ENCODE data around the genes CCDC18, BCAR3 and ARHGAP29.

DNA sequence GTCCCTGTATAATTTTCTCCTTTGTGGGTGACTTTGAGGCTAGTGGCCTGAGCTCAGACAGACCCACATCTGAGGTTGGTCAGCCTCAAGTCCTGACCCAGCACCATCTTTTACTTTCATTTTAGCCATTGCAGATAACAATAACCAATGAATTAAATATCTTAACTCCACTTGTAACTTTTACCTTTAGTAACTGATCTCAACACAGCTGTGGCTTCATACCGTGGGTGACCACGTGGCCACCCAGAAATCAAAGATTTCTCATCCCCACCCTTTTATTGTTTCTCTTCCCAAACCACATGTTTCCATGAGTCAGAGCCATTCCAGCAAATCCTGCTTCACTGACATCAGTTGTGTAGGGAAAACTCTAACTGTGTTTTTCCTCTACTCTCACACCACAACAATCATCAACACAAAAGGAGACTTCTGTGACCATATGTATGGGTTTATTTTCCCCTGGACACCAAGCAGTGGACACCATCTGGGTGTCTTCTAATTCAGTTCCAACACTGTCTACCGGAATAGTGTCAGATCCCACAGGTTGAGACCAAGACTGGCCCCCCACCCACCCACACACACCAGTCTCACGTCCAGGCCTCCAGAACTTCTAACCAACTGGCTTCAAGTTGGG is 25.0 kb upstream of the BRDT start:
- PRO-cap: no peak

- PRO-cap: no peak
Measured at GRCh38 chr1:92745061-92745359, 39.9 kb downstream of the EVI5 start.

DNA sequence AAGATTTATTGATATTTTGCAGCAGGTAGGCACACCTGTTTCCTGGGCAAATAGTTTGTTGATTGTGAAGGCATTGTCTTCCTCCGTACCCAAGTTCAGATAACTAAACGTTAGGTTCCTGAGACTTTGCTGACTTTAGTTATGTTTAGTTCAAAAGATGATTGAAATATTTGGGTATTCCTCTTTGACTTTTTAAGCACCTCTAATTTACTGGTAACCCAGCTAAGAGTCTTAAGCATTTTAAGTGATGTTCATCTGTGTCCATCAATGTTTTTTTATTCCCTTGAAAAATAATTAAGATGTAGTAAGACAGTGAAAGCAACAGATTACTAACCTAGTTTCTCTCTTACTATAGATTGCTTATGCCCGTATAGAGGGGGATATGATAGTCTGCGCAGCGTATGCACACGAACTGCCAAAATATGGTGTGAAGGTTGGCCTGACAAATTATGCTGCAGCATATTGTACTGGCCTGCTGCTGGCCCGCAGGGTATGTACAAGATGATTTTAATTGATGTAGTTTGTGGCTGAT is 2.6 kb downstream of the RPL5 start:
- PRO-cap: no peak

DNA sequence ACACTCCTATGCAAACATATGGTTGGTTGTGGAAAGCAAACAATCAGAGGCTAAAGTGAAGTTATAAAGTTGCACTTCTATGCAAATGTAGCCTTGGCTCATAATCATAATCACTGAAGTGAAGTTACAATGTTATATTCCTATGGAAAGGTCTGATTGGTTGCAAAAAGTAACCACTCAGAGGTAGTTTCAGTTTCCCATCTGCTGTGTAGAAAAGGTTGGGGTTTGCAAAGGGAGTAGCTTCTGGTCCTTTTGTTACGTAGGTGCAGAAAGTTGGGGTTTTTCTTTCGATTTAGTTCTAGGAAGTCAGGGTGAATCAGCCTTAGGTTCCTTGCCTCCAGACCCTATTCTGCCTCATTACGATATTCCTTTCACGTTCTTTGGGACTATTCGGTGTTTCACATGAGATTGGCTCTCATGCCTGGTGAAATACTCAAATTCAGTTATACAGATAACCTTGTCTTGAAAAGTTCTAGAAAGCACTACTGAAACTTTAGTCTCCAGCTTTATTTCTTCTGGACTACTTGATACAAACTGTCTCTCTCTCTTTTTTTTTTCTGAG is 36.6 kb upstream of the MTF2 start:
- PRO-cap: no peak

GRCh38 chr1:93120375-93120948 is 41.4 kb downstream of the MTF2 start:
- PRO-cap: no peak

- PRO-cap: bidirectional peak, plus-strand start at chr1:93180724, minus-strand start at chr1:93180429
Measured at GRCh38 chr1:93180590-93181573, at the start of gene CCDC18. Gene CCDC18 (plus strand): TSS chr1:93180724.

DNA sequence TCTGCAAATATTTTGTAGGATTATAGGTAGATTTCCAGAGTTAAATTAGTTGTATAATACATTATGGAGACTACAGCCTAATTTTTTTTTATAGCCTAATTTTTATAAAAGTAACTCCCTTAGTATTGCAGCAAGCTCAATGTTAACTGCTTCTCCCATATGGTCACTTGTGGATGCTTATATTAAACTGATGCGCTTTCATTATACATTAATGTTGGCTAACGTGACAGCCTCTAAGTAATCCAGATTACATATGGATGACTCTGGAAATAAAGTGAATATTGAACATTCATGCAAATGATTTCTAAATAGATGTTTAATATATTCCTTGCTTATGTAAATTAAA is 14.8 kb upstream of the DR1 start:
- PRO-cap: no peak

DNA sequence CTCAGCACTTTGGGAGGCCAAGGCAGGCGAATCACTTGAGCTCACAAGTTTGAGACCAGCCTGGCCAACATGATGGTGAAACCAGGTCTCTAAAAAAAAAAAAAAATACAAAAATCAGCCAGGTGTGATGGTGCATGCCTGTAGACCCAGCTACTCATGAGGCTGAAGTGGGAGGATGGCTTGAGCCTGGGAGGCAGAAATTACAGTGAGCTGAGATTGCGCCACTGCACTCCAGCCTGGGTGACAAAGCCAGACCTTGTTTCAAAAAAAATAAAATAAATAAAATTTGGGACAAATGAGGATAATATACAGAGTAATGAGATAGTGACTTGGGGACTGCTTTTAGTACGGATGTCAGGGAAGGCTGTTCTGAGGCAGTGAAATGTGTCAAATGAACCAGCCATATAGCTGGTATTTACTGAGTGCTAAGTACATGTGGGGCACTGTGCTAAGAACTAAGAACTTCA is 51.2 kb downstream of the BCAR3 start:
- PRO-cap: no peak

DNA sequence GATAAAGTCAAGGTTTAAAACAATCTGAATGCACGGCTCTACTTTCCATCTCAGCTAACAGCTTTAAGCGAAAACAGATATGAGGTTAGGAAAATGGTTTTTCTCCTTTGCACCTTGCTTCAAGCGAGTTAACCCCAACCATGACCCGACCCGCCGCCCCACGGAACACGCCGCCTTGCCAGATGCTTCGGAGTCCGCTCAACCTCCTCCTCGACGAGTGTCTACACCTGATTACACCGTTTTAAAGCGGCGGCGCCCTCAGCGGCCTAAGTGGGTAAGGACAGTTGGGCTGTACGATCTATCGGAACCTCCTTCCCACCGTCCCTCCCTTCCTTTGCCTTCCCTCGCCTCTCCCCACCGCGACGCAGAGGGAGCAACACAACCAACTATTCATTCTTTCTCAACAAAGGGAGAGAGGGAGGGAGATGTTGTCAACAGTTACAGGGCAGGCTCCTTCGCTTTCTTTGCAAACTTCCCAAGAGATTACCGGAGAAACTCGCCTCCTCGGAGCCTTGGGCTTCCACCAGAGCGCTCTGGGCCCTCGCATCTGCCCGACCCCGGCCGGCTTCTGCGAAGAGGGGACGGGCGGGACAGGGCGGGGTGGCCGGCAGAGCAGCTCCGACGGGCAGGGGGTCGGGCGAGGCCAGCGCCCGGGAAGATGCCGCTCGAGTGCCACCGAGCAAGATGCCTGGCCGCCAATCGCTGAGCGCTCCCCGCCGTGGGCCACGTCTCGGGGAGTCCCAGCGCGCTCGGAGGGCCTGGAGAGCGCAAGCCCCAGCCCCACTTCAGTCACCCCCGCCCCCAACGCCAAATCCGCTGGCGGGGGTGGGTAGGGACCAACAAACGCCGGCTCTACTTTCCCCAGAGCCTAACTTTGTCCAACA is 775 bp downstream of the BCAR3 start:
- PRO-cap: bidirectional peak, plus-strand start at position 357 of the sequence, minus-strand start at position 243 of the sequence; bidirectional peak, plus-strand start at position 610 of the sequence, minus-strand start at position 549 of the sequence

GRCh38 chr1:93681504-93682452 is at the start of gene BCAR3:
Gene BCAR3 (minus strand): TSS chr1:93681837.
- PRO-cap: bidirectional peak, plus-strand start at chr1:93681942, minus-strand start at chr1:93681837

DNA sequence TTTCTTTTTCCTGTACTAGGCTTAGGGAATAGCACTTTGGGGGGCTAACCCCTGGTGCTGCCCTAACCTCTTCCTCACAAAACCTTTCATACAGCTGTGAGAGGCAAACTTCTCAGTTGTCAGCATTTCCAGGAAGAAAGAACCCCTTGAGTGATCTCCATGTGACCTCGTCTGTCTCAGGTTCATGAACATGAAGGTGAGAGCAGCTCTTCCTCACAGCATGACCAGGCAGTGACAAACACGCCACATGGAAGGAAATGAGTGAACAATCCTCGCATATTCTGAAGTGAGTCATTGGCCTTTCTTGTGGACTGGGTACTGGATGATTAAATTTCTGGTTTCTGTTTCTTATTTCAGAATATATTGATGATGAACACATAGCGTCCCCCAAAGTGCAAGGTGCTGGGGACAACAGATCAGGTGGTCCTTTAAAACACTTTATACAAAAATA is 11.6 kb upstream of the BCAR3 start:
- PRO-cap: no peak

DNA sequence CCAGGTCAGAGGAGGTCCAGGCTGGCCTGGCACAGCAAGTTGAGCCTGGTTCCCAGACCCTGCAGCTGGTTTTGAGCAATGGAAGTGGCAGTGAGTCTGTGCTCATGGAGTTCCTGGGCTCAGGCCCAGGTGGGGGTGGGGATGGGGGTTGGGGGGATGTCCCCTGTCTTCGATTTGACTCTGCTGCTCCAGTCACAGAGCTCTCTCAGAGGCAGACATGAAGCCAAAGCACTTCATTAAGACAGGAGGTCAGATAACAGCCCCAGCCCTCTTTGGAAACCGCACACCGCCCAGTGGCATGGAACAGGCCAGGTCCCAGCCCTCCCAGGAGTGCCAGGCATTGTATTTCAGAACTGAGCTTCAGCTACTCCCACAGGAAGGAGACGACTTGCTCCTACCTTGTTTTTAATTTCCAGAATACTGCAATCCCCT is 20.8 kb upstream of the BCAR3 start:
- PRO-cap: no peak

DNA sequence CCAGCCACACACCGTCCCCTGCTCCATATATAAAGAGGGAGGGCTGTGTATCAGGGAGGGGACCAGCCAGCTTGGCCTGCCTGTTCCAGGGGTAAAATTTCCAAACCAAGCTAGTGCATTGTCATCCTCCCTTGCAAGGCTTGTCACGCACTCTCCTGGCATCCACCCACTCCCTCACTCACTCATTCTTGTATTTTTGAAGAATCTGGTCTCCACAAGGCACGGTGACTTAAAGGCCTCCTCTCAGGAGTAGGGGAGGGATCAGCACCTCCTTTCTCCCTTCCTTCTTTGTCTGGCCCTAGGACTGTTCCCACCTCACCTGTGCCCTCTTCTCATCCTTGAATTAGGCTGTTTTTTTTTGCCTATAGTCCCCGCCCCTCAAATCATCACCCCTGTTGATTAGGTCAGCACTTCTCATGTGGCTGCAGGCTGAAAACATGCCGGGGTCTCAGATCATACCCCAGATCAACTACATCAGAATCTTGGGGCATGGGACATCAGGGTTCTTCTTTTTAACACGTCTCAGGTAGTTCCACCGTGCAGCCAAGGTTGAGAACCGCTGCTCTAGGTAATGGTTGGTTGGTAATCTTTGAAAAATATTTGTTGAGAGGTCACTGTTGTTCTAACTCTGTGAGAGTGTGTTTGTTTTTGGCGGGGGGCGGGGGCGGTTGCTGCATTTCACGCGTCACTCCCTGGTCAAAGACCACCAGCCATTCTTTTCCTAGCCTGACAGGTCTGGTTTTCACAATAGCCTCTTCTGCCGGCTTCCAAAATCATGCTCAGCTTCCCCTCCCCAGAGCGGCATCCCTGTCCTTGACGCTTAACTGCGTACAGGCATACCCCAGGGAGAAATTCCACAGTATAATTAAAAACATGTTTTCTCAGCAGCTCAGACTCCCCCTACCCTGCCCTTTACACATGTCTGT is 4.8 kb downstream of the ABCA4 start:
- PRO-cap: no peak

DNA sequence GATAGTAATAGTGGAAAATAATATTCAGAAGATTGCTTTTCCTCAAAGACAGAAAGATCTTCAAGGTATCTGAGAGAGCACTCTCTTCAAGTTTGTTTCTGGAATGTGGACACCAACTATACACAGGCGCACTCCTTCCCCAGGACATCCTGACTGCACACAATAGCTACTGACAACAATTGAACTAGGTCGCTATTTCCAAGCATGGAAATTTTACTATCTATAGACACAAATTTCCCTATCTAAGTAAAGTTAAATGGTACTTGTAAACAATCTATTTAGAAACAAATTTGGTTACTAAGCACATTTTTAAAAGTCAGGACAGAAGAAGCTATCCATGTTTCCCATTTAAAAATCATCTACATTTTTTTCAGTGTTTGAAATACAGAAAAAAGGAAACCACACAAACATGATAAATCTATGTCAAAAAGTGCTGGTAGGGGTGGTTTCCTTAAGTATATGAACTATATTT is 19.0 kb downstream of the ARHGAP29 start:
- PRO-cap: no peak

GRCh38 chr1:94236742-94237820 is at the start of gene ARHGAP29:
Gene ARHGAP29 (minus strand): TSS chr1:94237584.
- PRO-cap: bidirectional peak, plus-strand start at chr1:94237744, minus-strand start at chr1:94237636

- PRO-cap: no peak
Measured at GRCh38 chr1:94329988-94330570, 88.1 kb upstream of the ABCD3 start.

- PRO-cap: no peak
Measured at GRCh38 chr1:94536910-94537642, 4.5 kb downstream of the F3 start.

GRCh38 chr1:94539600-94540126 is 1.9 kb downstream of the F3 start:
- PRO-cap: unidirectional peak, plus-strand start at chr1:94539652

- PRO-cap: no peak
Measured at GRCh38 chr1:94608021-94608796, 66.7 kb upstream of the F3 start.

DNA sequence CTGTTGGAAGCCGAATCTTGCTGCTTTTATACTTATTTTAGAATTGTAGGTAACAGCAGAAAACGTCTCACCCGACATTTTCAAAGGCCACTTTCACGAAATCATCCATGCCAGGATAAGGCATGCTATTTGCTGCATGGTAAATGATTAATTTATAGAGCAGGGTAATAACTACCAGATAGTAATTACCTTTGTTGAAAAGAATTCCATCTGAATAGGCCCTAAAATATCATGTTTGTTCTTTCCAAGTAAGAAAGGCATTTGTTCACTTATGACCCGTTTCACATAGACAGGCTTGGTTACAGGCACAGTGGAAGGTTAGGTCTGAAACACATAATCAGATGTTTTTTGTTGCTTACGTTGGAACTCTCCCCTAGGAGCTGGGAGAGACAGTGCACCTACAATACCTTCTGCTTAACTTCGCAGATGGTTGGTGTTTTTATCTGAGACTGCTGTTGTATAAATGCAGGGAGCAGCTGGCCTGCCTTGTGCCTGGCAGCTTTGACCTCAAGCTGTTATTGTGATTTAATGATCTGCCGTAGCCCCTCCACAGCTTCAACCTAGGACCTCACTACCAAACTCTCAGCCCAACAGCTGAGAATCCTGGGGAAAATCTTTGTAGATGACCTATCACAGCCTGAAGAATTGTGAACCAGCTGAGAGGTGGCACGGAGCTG is 1.6 kb downstream of the SLC44A3 start:
- PRO-cap: unidirectional peak, minus-strand start at position 106 of the sequence

All from Metastatic Lung Carcinoma in the Adrenal Gland (tissue), 1 donor.